Endometrial microvascular endothelial cells (primary cell): Measurements from ENCODE around the genes PTTG1 and GABRB2.

- RAMPAGE, long total RNA: start-site peak on the plus strand at chr5:160421828-160421880, 6,035 and 372 reads in 2 replicates
Measured at GRCh38 chr5:160421530-160422722, at the start of gene PTTG1. TSS of gene PTTG1 (plus strand) at chr5:160421855.

- RAMPAGE, long total RNA: no peak
Measured at GRCh38 chr5:160433823-160434579, 12.3 kb downstream of the PTTG1 start.

DNA sequence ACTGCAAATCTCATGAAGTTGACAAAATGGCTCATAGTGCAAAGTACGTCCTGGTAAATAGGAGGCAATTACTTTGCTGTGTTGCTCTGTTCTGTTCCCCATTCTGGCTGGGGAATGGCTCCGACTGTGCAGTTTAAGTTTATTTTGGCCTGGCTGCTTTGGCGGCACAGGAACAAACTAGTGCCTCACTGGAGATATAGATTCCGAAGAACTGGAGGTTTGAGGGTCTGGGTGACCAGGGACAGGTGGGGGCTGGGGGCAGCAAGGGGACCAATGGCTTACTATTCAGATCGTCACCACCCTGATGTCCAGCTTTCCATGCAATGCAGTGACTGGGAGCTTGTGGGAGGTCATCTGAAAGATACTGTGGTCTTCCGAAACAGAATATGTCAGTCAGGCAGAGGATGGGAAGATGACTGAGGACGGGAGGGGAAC, 54.4 kb downstream of the PTTG1 start:
- RAMPAGE, long total RNA: no peak

DNA sequence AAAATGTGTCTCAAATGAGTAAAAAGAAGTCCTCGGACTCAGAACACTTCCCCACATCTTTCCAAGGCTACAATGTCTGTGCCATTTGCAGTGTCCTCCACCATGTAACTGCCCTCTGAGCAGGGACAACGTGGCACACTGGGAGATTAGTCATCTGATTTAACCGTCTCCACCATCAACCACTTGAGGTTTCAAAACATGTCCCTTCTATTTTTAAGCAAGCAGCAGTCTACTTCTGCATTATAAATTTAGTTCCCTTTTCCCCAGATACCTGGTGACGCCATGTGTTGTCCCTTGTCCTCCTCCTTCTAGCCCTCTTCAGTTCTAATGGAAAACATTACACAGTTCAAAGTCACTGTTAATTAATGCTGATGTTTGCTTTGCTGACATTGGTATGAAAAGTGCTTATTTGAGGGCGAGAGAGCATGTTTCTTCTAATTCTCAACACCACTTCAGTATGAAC, 52.8 kb downstream of the ATP10B start:
- RAMPAGE, long total RNA: no peak

- RAMPAGE, long total RNA: no peak
Measured at GRCh38 chr5:161546404-161546861, at the start of gene GABRB2. TSS of gene GABRB2 (minus strand) at chr5:161546725.

DNA sequence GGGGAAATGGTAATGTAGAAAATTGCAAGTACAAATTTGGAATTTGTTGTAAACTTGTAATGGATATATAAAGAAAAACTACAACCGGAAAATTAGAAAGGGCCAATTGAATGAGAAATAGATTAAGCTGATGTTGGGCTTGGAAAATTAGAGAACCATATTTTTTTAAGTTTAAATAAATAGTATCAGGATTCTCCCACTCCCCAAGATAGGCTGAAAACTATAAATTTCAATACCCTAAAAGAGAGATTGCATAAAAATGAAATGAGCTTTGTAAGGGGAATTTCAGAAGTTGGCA, 72.3 kb downstream of the GABRA1 start:
- RAMPAGE, long total RNA: no peak

- RAMPAGE, long total RNA: no peak
Measured at GRCh38 chr5:162874900-162875331, 562.5 kb upstream of the CCNG1 start.

DNA sequence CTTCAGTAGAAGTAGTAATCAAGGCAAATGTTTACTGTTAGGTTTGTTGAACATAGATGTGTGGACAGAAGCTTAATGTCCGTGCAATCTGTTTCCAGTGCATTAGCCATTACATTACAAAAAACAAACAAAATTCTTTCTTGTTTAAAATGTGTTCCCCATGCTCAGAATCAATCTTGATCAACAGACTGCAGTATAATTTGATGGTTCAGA, 283.9 kb upstream of the CCNG1 start:
- RAMPAGE, long total RNA: no peak

DNA sequence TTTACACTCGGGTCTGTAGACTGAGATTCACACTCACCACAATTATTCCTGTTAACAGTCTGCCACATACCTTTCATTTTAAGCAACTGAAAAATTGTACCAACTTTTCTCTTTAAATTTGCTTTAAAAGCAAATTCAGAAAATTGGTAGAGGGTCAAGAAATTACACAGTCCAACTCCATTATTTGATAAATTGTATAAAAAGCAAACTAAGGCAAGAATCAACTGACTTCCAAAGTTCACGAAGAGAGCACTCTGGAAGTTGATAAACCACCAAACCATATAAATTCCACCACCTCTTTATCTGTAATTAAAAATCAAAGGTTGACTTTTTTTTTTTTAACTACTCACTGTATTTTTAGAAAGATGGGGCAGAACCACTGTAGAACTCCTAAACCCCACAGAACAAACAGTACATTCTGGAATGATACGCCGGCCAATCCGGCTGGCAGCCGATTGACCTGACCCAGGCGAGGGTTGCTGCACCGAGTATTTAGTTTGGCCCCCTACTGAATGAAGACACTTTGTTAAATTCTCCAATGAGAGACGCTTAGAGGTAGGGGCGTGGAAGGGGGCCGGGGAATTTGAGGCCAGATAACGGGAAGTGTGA, 458 bp upstream of the CCNG1 start:
- RAMPAGE, long total RNA: no peak

DNA sequence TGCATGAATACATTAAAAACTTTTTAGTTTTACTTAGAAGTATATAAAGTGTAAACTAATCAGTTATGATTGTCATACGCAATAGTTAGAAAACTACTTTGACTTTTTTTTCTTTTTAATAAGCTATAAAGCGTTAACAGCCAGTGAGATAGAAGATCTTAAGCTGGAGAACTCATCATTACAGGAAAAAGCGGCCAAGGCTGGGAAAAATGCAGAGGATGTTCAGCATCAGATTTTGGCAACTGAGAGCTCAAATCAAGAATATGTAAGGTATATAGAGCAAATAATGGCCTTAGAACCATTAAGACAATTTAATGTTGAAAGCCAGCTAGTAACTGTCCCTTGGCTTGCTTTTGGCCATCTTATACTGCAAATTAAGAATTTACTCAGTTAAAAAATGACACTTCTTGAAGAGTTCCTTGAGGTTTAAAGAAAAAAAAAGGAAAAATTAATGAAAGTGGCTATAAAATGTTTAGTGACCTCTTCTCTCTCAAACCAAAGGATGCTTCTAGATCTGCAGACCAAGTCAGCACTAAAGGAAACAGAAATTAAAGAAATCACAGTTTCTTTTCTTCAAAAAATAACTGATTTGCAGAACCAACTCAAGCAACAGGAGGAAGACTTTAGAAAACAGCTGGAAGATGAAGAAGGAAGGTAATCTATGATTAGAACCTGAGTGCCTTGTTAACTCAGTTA, 22.2 kb downstream of the HMMR start:
- RAMPAGE, long total RNA: no peak

DNA sequence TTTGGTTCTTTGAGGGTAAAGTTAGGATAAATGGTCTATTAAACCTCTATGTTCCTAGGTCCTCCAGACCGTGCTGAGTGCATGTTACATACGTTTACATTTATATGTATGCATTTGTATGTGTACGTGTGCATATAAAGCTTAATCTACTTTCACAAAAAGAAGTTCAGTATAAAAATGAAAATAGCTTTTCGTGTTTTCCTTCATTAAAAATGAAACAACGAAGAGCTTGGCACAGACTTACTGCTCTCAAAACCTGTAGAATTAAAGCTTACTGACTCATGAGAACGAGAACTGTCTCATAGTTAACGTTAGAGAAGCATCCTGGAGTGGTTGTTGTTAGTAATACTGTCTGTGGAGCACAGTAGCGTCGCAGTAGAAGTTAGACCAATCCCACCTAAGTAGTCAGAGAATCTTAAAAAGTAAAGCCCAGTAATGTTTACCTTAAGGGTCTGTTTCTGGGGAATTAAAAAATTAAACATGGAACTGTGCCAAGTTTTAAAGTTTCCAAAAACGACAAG, 1.3 kb downstream of the MAT2B start:
- RAMPAGE, long total RNA: no peak

GRCh38 chr5:168288093-168289298, 2.9 kb upstream of the WWC1 start:
- RAMPAGE, long total RNA: no peak

DNA sequence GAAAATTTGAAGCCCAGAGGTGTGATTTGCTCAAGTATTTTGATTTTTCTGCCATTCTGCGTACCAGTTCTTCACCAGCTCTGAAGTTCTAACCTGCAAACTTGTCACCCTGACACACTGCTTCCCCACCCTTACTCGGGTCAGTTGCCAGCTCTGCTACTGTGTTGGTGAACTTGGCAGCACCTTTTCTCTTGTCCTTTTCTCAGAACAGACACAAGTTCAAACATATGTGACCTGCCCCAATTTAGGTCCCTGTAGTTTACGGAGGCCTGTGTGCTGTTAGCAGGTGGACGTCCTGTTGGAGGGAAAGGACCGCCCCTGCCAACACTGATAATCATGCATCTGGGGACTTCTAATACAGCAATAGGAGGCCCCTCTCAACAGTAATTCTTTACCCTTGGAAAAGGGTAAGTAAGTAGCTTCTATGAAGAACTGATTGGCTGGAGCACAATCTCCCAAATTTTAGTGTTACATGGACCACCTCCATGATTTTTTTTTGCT, 2.4 kb downstream of the WWC1 start:
- RAMPAGE, long total RNA: no peak

DNA sequence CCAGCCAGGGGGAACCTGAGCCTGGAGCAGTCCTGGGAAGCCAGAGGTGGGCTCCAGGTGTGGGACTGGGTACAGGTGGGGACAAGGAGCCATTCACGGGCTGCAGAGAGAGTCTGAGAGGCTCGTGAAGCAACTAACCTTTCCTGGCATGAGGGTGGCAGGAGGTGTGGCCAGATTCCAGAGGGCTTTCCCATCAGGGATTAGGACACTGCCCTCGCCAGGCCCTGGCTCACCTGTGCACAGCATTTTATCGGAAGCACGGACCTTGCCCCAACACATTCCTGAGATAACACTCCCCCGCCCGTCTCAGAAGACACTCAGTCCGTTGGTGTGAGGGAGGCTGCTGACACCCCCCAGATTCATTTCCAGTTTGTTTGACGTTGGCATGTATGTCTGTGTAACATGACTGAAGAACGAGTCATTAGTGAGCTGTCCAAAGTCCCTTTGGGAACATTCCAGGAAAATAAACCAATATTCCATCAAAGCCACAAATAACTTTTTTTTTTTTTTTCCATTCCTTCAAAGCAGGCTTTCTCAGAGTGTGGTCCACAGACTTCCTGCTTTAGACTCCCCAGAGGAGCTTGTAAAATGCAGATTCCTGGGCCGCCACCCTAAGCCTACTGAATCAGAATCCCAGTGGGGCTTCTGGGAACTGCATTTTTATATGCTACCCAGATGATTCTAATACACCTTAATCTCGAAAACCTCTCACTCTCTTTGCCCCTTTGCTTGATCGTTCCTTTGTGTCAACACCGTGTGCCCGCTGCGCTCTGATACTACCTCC, 23.4 kb downstream of the WWC1 start:
- RAMPAGE, long total RNA: no peak

- RAMPAGE, long total RNA: no peak
Measured at GRCh38 chr5:168328830-168329268, 37.4 kb downstream of the WWC1 start.

- RAMPAGE, long total RNA: no peak
Measured at GRCh38 chr5:168329269-168329780, 37.9 kb downstream of the WWC1 start.

- RAMPAGE, long total RNA: no peak
Measured at GRCh38 chr5:168397484-168398045, 88.7 kb upstream of the RARS1 start.

DNA sequence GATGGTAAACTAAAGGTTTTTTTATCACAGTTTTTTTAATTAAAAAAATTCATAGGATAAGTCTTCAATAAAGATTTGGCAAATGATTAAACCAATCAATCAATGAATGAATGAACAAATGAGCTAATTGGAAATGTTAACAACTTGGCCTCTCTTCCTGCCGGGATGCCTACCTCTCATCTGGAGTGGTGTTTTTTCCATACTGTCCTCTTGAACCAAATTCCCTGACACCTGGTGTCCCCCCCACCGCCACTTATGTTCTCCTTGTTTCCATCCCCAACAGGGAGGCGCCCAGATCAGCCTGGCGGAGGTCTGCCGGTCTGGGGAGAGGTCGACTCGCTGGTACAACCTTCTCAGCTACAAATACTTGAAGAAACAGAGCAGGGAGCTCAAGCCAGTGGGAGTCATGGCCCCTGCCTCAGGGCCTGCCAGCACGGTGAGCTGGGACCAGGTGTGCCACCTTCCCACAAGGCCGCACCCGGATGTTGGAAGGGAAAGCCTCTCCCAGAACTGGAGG, 44.8 kb upstream of the RARS1 start:
- RAMPAGE, long total RNA: no peak

DNA sequence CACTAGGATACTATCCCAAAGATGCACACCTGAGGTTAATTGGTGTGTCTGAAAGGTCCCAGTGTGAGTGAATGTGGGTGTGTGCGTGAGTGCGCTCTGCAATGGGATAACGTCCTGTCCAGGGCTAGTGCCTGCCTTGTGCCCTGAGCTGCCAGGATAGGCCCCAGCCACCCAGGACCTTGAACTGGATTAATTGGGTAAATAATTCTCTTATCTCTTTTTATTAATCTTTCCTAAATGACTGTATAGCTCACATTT, 11.5 kb upstream of the PANK3 start:
- RAMPAGE, long total RNA: no peak

DNA sequence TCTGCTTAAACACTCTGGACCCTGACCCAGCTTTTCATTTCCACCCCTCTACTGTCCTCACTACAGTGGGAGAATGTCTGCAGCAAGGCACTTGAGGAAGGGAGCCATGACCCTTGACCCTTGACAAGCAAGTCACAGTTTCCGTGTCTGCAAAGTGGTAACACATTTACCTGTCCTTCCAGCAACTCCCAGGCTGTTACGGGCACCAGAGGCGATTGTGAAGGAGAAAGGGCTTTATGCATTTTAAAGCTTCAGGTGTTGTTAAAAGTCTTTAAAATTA, 88.3 kb upstream of the PANK3 start:
- RAMPAGE, long total RNA: no peak